T-cell (primary cell): Measurements from ENCODE around the gene SWI5.

- PRO-cap, 7 experiments, result no peak in any of the 7 experiments
These were observed 14.3 kb downstream of the FPGS start for GRCh38 chr9:127816739-127817578.

- PRO-cap, 7 experiments, result no peak in any of the 7 experiments
These were observed 25.7 kb downstream of the FPGS start for GRCh38 chr9:127828020-127829140.

DNA sequence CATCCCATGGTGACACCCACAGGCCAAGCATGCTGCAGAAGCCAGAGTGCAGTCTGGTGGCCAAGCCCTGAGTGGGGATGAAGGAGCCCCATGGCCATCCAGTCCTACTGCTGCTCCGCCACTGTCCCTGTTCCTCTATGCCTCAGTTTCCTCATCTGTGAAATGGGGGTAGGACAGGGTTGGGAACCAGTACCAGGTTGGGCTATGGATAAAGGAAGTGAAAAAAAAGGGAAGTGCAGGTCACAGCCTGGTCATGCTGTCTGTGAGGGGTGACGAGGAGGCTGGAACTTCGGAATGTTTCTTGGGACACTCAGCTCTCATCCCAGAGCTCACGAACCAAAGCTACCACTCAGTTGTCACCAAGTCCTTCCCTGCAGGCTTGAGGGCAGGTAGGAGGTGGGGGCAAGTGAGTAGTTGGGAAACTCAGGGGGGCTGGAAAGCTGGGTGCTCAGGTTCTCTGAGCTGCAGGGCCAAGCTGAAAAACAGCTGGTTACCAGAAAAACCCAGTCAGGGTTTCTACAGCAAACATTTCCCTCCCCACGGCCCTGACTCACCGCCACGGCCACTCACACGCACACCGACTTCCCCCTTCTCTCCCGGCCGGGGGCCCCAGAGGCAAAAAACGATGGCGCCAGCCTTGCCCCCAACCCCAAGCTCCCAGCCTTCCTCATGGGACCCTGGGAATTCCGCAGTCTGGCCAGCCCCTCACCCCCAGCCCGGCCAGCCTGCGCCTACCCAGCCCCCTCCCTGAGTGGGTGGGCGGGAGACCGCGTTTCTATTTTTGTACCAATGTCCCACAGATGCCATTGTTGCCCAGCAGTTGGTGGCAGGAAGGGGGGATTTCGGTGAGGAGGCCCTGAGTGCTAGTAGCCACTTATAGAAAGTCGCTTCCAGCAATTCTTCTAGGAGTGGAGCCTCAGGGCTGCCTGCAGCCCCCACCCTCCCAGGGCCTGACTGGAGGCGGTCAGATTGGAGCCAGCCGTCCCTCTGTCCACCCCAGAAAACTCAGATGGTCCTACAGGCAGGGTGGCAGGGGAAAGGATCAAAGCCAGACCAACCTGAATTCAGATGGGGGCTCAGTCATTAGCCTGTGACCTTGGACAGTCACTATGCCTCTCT lies 18.5 kb downstream of the ENG start:
- PRO-cap, 7 experiments, result no peak in any of the 7 experiments

- PRO-cap, 7 experiments, result no peak in any of the 7 experiments
These were observed 7.8 kb downstream of the ENG start for GRCh38 chr9:127846281-127847442.

- PRO-cap, 7 experiments, result no peak in any of the 7 experiments
These were observed 4.1 kb downstream of the AK1 start for GRCh38 chr9:127873246-127873820.

DNA sequence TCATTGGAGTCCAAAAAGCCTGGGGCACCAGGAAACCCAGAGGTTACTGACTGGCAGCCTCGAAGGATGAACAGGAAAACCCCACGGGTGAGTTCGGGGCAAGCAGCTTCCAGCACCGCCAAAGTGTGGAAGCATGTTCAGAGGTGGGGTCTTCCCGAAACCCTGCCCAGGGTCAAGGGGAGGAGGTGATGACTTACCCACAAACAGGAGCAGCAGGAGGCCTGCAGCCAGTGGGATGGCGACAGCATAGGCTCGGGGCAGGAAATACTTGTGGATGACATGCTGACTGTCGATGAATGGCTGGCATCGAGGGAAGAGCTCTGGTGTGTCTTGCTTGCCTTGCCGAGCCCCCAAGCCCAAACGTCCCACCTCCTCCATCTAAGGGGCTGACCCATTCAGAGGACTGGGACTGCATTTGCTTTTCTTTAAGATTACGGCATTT lies 1.3 kb downstream of the DPM2 start:
- PRO-cap, 7 experiments, result no peak in any of the 7 experiments

DNA sequence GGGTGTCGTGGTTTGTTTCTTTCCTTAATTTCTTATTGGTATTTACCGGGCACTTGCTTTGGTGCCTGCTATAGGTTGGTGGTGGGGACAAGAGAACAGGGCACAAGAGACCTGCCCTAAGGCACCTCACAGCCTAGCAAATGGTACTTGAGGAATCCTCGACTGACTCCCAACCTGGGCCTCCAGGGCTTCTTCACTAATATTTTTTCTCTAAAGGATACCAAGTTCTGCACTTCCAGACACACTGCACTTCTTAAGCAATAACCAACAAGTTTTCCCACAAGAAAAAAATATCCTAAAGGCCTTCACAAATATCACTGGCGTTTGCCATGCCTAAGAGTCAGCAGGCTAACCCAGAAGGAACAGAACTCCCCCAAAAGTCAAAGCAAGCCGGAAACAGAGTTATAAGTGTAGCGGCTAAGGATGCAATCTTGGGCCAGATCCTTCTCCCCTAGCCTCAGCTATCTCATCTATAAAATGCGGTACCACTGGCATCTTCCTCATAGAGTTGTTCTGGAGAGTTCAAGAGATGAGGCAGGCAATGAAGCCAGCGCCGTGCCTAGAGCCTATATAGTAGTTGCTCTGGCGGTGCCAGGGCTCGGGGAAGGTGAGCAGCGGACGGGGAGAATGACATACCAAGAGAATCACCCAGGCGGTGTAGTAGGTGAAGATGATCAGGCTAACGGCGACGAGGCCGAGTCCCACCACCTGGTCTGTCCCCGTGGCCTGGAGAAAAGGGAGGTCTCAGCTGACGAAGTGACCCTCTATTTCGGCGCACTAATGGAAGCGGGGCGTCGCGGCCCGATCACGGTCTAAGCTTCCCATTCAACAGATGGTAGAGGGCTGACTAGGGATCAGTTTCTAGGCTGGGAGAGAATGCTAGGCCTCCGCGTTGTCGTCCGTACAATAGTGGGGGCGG lies 597 bp downstream of the DPM2 start:
- PRO-cap, 7 experiments, result peak in 7 of 7 experiments; most common plus-strand start position 503 of the sequence (in 7); most common minus-strand start position 543 of the sequence (in 3)

GRCh38 chr9:127959265-127959919 lies 21.4 kb downstream of the EEIG1 start:
- PRO-cap, 7 experiments, result peak in 2 of 7 experiments; most common plus-strand start chr9:127959675 (in 2); most common minus-strand start chr9:127959765 (in 2)

DNA sequence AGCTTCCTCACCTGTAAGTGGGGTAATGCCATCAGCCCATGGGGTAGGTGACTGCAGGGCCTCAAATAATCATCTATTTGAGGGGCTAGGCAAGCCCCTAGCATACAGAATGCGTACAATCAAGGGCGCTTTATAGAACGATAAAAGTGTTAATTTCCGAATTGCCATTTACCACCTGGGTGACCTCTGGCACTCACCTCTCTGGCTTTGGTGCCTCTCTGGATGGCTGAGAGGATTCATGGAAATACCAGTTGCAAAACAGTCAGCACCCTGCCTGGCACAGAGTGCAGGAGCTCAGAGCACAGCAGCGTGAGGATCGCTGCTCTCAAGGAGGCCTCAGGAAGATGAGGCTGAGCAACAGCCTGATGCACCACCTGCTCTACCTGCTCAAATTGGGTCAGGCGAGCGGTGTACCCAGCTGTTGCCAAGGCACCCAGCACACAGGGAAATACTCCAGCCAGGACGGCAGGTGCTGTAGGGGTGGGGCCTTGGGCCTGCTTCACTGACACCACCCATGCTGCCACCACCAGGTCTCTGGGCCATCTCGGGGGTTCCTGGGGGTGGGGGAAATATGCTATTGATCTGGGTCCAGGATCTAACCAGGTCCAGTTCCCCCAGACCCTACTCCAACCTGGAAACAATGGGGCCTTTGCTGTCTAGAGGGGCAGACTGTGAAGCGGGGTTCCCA lies 4.4 kb downstream of the EEIG1 start:
- PRO-cap, 7 experiments, result peak in 5 of 7 experiments; most common plus-strand start position 502 of the sequence (in 5); most common minus-strand start position 346 of the sequence (in 2)

GRCh38 chr9:127976982-127977449 lies 3.8 kb downstream of the EEIG1 start:
- PRO-cap, 7 experiments, result peak in 1 of 7 experiments; most common plus-strand start chr9:127977221 (in 1); most common minus-strand start chr9:127977226 (in 1)

DNA sequence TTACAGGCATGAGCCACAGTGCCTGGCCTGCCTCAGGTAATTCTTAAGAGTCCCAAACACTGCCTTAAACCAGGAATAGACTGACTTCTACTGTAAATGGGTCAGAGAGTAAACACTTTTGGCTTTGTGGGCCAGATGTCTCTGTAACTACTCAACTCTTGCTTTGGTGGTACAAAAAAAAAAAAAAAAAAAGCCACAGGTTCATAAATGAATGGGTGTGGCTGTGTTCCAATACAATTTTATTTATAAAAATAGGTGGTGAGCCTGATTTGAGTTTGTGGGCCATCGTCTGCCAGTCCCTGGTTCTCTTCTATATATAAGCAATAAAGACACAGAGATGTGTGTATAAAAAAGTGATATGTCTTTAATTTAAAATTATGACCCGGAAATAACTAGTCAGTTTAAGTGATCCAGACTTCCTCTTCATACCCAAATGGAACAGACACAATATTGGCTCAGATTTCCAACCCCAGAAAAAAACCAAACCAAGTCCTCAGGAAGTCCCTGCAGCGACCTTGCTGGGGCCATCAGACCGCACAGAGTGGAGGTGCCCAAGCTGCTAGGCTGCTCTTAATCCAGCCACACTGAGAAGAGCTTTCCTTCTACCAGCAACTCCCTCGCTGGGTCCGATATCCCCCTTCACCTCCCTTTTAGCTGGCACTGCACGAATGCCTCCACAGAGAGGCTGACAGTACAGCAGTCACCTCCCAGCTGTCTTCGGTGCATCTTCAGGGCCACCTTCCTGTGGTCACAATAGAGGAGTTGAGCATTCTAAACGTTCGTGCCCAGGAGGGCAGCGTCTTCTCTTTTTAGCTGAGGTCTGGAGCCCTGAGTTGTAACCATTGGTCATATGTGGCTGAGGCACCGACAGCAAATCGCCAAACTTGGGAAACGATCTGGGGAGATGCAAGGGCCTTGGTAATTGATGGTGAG lies 6.0 kb downstream of the NAIF1 start:
- PRO-cap, 7 experiments, result no peak in any of the 7 experiments

DNA sequence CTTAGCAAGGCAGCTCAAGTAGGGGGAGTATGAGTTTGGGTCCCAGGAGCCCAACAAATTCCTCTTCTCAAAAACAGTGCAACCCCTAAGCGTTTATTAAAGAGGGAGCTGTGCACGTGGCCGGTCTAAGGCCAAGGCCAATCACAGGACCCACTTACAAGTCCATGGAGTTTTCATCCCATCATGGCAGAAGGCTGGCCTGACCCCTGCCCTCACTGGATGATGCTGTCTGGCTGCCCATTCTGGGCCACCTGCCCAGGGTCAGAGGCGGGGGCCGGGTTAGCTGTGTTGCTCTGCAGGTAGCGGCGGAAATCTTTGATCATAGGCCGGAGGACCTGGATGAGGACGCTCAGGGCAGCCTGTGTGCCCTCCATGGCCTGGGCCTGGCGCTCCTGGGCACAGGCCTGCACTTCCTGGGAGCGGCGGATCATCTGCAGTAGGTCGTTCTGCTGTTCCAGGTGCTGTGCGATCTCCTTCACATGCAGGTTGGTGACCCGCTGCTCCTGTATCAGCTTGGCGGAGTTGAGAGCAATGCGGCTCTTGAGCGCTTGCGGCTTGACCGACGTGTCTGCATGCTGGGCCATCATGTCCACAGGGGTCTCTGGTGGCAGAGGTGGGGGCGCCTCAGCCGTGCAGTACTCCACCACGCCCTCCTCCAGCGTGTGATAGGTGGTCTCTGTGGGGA lies 3.8 kb downstream of the NAIF1 start:
- PRO-cap, 7 experiments, result no peak in any of the 7 experiments

- PRO-cap, 7 experiments, result no peak in any of the 7 experiments
These were observed 28.3 kb downstream of the PTGES2 start for GRCh38 chr9:128099197-128099687.

DNA sequence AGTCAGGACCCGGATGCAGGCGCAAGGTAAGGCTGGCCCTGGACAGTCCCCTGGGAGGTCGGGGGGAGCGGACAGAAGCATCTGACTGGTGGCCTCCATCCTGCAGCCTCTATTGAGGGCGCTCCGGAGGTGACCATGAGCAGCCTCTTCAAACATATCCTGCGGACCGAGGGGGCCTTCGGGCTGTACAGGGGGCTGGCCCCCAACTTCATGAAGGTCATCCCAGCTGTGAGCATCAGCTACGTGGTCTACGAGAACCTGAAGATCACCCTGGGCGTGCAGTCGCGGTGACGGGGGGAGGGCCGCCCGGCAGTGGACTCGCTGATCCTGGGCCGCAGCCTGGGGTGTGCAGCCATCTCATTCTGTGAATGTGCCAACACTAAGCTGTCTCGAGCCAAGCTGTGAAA lies 20.4 kb downstream of the PTGES2 start:
- PRO-cap, 7 experiments, result no peak in any of the 7 experiments

GRCh38 chr9:128160754-128161787 lies 1.0 kb downstream of the BBLN start:
- PRO-cap, 7 experiments, result no peak in any of the 7 experiments

DNA sequence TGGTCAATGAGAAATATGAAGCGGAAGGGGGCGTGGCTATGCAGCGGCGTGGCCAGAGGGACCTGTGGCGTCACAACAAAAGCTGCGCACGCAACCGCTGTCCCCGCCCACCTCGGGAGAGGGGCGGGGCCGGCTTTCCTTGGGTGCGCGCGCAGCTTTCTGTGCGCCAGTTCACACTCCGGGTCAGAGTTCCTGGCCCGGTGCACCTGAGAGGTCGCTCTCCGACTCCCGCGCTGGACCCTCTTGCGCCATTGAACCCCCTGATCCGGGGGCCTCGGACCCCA lies at the start of gene SWI5:
Gene SWI5, plus strand, starts transcription at position 169 of the 284 bp plus-strand sequence.
- PRO-cap, 7 experiments, result peak in 7 of 7 experiments; most common plus-strand start position 186 of the sequence (in 7)

GRCh38 chr9:128352464-128352854 lies 12.1 kb downstream of the SLC27A4 start:
- PRO-cap, 7 experiments, result no peak in any of the 7 experiments

DNA sequence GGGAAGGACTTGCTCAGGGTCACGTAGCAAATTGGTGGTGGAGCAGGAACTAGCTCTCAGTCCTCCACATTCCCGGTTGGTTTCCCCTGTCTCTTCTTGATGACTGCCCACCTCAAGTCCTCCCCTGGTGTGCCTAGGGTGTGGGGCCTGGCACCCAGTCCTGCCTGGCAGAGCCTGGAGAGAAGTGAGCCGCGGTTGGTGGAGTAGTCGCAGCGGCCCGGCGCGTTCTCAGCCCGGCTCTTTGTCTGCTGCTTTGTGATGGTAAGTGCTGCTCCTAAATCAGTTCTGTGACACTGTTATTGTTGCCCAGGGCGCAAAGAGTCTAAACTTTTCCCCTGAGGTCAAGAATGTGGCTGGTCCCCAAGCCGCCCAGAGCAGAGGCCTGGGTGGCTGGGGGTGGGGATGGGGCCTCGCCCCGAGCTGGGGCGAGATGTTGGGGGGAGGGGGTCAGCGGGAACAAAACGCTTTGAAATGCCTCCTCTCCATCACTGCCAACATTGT lies 11.8 kb upstream of the CERCAM start:
- PRO-cap, 7 experiments, result no peak in any of the 7 experiments

- PRO-cap, 7 experiments, result no peak in any of the 7 experiments
These were observed 6.0 kb downstream of the SPTAN1 start for GRCh38 chr9:128558335-128558898.

- PRO-cap, 7 experiments, result no peak in any of the 7 experiments
These were observed 25.6 kb downstream of the SPTAN1 start for GRCh38 chr9:128577948-128578339.